Hair follicle dermal papilla cell (primary cell): Measurements from ENCODE around the gene LCP2.

GRCh38 chr5:163529548-163530299 is 24.3 kb downstream of the MAT2B start:
- CAGE, long polyA plus RNA, result no peak

- CAGE, long polyA plus RNA, result no peak
Measured at GRCh38 chr5:166084444-166084696, 894.5 kb upstream of the TENM2 start.

- CAGE, long polyA plus RNA, result no peak
Measured at GRCh38 chr5:168226861-168227391, 64.5 kb upstream of the WWC1 start.

GRCh38 chr5:168274294-168274797 is 17.1 kb upstream of the WWC1 start:
- CAGE, long polyA plus RNA, result no peak

- CAGE, long polyA plus RNA, result no peak
Measured at GRCh38 chr5:168374215-168374923, 82.9 kb downstream of the WWC1 start.

GRCh38 chr5:168613809-168614465 is 34.8 kb upstream of the PANK3 start:
- CAGE, long polyA plus RNA, result no peak

DNA sequence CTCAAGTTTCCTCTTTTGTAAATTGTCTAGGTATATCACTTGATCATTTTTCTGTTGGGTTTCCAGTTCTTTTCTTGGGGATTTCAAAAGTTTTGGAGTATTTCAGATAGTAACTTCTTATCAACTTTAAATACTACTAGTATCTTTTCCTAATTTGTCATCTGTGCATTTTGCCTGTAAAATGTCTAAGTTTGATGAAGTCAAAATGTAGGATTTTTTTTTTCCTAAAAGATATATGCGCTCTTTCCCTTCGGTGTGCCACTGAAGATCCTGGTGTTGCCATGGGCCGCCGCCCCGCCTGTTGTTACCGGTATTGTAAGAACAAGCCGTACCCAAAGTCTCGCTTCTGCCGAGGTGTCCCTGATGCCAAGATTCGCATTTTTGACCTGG is 36.9 kb upstream of the PANK3 start:
- CAGE, long polyA plus RNA, result no peak

GRCh38 chr5:168785848-168786740 is 206.9 kb upstream of the PANK3 start:
- CAGE, long polyA plus RNA, result no peak

DNA sequence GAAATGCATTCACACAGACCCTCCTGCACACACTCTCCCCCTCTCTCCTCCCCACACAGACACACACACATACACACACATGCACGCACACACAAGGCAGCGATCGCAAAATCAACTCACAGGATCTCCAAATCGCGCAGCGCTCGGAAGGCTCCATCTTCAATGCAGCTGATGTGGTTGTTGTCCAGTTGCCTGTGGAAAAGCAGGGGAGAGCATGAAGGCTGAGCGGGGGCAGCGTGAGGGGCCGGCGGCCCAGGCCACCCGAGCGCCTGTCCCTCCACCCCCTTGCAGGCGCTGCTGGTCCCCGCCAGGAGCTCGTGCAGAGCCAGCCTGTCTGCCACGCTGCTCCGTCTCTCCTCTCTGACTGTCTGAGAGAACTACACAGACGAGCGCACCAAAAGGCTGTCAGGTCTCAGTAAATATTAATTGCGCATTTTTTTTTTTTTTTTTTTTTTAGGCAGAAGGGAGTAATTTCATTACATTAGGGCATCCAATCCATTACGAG is 265.3 kb upstream of the PANK3 start:
- CAGE, long polyA plus RNA, result no peak

DNA sequence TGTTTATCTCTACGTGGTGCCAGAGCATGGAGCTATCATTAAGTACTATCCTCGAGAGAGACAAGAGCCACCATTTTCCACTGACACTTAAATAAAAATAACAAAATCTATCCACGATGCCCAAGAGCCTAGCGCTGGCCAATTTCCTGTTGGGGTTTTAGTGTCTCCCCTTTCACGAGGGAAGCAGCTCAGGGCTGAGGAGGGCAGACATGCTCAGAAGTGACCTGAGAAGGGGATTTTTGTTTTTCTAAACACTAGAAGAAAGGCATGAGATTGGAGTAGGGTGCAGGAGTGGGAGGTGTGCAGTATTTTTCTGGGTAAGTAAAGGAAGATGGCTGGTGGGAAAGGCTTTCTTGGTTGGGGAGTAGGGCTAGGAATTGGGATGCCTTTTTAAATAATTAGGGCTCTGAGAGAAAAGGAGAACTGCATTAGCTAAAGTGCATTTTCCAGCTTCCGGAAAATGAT is 307.3 kb upstream of the PANK3 start:
- CAGE, long polyA plus RNA, result no peak

GRCh38 chr5:169020031-169020449 is 280.9 kb downstream of the SLIT3 start:
- CAGE, long polyA plus RNA, result no peak

GRCh38 chr5:170018760-170019439 is 38.6 kb upstream of the INSYN2B start:
- CAGE, long polyA plus RNA, result no peak

DNA sequence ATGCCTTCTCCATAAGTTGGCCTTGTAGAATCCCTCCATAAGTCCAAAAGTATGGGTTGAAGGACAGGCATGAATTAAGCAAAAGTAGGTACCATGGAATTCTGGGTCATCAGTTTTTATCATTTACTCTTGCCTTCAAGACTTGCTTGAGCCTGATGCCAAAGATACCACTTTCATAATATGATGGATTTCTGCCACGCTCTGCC is 16.3 kb upstream of the FOXI1 start:
- CAGE, long polyA plus RNA, result no peak

GRCh38 chr5:170297679-170298198 is at the start of gene LCP2:
TSS of gene LCP2 (minus strand) at chr5:170297777.
- CAGE, long polyA plus RNA, result no peak

DNA sequence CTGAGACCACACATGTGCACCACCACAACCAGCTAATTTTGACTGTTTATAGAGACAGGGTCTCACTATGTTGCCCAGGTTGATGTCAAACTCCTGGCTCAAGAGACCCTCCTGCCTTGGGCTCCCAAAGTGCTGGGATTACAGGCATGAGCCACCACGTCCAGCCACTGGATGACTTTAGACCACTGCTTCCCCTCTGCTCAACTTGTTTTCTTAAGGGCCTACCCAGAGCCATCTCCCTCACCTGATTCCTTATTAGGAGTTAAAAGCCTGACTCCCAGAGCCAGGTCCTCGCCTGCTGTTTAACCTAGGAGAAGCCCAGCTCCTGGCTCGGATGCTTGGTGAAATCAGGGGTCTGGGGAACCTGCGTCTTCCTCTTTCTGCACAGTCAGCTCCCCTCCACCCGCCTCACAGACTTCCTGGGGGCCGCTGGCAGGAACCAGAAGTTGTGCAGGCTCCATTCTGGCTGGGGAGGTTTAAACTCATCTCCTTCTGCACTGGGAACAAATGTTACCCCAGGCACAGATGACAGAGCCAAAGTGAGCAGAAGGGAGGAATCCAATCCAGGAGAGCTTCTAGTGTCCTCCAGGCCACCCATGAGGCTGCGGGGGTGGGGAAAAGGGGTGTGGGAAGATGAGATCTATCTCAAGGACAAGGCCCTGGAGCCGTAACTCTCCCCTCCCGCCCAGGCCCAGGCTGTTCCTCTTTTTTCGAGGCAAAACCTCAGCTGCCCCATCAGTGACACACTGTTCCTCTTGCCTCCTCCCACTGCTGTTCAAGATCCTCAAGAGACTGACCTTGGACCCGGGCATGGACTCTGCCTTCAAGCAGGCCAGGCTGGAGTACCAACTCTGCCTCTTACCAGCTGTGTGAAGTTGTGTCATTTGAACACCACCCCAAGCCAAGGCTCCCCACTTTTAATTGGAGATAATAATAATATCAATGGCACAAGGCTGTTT is 31.2 kb downstream of the KCNMB1 start:
- CAGE, long polyA plus RNA, result no peak

- CAGE, long polyA plus RNA, result no peak
Measured at GRCh38 chr5:170746241-170746918, 37.1 kb upstream of the GABRP start.

DNA sequence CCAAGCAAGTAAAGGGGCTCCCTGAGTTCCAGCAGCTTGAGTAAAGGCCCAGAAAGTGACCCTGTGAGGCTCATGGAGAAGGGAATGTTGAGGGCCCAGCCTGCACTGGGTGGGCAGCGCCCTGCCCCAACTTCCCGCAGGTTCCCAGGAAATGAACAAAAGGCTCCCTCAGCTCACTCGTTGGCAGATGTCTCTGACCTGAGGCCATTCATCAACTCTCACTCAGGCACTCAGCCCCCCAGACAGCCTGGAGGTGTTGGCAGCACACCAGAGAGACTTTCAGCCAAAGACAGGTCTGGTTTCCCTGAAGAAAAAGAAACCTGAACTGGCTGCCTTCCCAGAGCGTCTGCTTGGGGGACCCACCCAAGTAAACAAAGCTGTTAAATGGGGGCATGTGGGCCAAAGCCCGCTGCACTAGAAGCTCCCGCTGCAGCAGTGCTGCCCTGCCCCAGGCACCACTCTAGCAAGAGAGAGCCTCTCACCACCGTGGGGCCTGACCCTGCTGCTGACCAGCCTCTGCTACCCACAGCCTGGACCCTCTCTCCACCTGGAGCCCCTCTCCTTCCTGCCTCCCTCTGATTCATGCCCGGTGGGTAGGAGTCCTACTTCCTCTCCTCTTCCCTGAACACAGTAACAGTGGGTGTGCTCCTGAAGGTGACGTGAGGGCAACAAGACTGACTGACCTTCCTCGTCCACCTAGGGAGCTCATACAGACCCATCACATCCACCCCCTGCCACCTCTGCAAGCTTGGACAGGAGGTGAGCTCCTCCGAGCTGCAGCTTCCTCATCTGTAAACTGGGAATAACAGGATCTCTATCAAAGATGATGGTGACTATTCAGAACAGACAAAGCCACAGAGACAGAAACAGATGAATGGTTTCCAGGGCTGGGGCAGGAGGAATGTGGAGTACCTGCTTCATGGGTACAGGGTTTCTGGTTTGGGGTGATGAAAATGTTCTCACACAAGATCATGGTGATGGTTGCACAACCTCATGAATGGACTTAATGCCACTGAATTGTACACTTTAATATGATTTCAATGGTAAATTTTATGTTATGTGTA is 31.1 kb upstream of the GABRP start:
- CAGE, long polyA plus RNA, result no peak

- CAGE, long polyA plus RNA, result no peak
Measured at GRCh38 chr5:171089812-171090070, 219.3 kb upstream of the TLX3 start.

- CAGE, long polyA plus RNA, result no peak
Measured at GRCh38 chr5:171317327-171317526, 8.2 kb downstream of the TLX3 start.

DNA sequence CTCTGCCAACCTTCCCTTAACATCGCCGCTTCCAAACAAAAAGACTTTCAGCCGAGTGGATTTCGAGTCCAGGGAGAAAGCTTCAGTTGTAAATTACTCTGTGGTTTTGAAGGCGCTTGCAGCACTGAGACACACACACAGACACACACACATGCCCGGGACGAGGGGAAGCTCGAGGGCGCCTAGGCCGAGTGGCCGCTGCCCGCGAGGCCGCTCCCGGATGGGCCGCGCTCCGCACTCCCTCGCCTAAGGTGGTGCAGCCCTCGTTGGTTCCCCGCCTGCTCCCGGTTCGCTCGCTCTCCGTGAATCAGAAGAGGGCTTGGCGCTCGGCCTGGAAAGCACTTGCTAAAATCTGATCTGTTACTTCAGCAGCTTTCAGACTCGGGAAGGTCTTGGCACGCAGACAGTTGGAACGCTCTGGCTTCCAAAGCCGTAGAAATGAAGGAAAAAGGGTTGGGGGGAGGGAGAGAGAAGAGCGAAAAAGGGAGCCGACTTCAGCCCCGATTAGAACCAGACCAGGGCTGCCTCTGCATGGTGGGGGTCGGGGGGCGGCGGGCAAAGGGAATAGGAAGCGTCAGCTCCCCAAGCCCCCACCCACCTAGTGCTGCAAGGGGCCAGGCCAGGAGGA is 1.5 kb downstream of the FGF18 start:
- CAGE, long polyA plus RNA, result no peak